T-cell (primary cell): ENCODE data around the genes TEX53 and TNFSF8.

DNA sequence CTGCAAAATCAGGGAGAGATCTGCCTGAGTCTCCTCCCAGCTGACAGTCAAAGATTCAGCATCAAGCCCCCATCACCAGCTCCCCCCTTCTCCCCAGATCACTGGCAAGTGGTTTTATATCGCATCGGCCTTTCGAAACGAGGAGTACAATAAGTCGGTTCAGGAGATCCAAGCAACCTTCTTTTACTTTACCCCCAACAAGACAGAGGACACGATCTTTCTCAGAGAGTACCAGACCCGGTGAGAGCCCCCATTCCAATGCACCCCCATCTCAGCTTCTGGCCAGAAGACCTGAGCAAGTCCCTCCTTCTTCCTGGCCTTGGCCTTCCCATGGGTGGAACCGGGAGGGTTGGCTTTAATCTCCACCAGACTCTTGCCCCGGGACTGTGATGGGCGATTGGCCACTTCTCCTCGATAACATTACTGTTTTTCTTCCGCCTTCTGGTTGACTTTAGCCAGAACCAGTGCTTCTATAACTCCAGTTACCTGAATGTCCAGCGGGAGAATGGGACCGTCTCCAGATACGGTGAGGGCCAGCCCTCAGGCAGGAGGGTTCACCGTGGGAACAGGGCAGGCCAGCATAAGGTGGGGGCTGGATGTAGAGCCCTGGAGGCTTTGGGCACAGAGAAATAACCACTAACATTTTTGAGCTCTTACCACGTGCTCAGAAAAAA lies 805 bp downstream of the ORM2 start:
- PRO-cap, 7 experiments: no peak in any of the 7 experiments

- PRO-cap, 7 experiments: peak in 4 of 7 experiments; most common minus-strand start chr9:114332285 (in 2)
These were observed 2.5 kb downstream of the ORM2 start for GRCh38 chr9:114332203-114332545.

DNA sequence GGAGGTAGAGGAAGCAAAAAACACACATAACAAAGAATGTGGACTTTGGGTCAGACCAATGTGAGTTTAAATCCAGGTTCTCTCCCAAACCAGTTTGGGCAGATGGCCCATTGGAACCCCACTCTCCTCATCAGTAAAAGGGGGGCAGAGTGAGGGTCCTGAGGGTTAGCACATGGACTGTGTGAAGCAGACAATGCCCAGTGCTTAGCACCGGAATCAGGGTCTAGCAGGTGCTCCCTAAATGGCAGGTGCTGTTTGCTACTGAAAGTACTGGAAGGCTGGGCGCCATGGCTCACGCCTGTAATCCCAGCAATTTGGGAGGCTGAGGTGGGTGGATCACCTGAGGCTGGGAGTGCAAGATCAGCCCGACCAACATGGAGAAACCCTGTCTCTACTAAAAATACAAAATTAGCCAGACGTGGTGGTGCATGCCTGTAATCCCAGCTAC lies 5.6 kb downstream of the ORM2 start:
- PRO-cap, 7 experiments: peak in 1 of 7 experiments; most common minus-strand start position 132 of the sequence (in 1)

GRCh38 chr9:114394257-114394700 lies 6.5 kb upstream of the AKNA start:
- PRO-cap, 7 experiments: no peak in any of the 7 experiments

GRCh38 chr9:114588175-114589084 lies 861 bp downstream of the ATP6V1G1 start:
- PRO-cap, 7 experiments: peak in 7 of 7 experiments; most common plus-strand start chr9:114588226 (in 1); most common minus-strand start chr9:114588982 (in 4)

- PRO-cap, 7 experiments: no peak in any of the 7 experiments
These were observed 3.8 kb downstream of the ATP6V1G1 start for GRCh38 chr9:114591275-114591837.

DNA sequence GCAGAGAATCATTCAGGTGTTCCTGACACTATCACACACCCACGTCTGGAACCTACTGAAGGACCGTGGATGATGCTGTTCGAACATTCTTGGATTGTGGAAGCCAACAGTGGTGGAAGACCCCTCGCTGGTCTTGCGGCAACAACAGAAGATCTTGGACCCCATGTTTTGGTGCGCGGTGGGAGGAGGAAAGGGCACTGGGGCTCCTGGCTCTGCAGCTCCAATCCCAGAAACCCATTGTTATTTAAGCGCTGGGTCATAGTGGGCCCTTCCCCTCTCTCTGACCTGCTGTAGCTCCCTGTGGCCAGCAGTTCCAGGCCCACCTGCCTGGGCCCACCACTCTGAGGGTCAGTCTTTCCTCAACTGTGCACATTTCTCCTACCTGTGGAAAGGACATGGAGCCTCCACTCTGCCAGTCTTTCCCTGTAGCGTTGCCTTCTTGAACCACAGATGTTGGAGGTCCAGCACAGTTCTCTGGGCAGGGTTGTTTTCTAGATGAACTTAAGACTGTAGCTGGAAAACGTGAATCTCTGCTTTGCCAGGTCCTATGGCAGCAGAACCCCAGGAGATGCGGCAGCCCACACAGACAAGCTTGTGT lies at the start of gene TEX53:
Gene TEX53, minus strand, starts transcription at position 196 of the 598 bp plus-strand sequence.
- PRO-cap, 7 experiments: no peak in any of the 7 experiments

- PRO-cap, 7 experiments: peak in 5 of 7 experiments; most common plus-strand start chr9:114902980 (in 4); most common minus-strand start chr9:114902632 (in 1)
These were observed 27.6 kb downstream of the TNFSF8 start for GRCh38 chr9:114902542-114903493.

GRCh38 chr9:114929990-114930909 lies at the start of gene TNFSF8:
Gene TNFSF8 (minus strand): TSS chr9:114930591.
- PRO-cap, 7 experiments: peak in 7 of 7 experiments; most common plus-strand start chr9:114930765 (in 5); most common minus-strand start chr9:114930284 (in 6)

DNA sequence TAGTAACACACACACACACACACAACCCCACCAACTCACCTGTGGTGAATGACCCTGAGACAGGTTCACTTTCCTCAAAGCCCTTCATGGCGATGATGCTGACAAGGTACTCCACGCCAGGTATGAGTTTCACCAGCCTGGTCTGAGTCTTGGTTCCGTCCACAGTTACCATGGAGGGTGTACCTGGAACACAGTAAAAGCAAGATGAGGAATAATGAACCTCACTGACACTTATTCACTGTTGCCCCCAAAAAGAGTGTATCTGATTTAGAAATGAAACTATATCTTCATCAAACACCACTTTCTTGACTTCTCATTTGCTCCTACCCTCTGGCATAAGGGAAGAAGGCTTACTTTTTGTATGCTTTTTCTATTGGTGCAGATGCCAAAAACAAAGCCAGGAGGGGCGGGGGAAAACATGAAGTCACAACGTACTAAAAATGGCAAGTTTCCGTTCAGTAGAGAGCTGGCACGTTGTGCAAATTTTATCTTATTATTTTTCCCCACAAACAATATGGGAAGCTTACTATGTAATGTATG lies 77.0 kb downstream of the TNC start:
- PRO-cap, 7 experiments: no peak in any of the 7 experiments

GRCh38 chr9:115944532-115945281 lies 208.9 kb upstream of the PAPPA start:
- PRO-cap, 7 experiments: no peak in any of the 7 experiments

DNA sequence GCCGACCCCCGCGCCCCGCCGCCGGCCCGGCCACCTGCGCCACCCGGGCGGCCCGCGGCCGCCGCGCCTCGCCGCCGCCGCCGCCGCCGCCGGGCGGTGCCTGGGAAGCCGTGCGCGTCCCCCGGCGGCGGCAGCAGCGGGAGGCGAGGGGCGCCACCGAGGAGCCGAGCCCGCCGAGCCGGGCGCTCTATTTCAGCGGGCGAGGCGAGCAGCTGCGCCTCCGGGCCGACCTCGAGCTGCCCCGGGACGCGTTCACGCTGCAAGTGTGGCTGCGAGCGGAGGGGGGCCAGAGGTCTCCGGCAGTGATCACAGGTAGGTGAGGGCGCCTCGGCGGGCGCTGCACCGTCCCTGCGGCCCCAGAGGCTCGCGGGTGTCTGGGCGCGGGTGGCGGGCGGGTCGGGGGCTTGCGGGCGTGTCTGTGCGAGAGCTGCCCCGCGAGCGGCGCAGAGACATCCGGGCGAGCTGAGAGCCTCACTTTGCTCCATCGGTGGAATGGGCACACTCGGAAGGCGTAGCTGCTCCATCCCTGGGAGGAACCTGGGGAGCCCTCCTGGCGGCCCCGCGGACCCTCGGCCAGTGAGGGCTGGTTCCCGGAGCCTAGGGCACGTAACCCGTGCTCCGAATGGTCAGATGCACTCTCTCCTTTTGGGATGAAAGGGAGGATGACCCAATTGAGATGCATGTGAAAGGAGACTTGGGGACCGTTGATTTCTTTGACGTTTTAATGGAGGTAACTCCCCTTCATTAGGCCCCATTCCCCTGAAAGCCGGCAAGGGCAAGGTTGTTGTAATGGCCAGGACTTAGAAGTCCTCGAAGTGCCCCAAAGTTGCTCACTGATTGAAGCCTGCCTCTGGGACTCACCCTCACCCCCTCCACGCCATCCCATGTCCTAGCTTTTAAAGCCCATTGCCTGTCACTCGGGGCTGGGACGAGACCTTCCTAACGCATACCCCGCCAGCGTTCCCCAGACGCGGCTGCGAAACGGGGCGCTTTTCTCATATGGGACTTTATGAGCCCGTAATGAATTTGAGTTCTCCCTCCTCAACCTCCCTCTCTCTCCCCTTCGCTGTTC lies 1.0 kb downstream of the PAPPA start:
- PRO-cap, 7 experiments: no peak in any of the 7 experiments

DNA sequence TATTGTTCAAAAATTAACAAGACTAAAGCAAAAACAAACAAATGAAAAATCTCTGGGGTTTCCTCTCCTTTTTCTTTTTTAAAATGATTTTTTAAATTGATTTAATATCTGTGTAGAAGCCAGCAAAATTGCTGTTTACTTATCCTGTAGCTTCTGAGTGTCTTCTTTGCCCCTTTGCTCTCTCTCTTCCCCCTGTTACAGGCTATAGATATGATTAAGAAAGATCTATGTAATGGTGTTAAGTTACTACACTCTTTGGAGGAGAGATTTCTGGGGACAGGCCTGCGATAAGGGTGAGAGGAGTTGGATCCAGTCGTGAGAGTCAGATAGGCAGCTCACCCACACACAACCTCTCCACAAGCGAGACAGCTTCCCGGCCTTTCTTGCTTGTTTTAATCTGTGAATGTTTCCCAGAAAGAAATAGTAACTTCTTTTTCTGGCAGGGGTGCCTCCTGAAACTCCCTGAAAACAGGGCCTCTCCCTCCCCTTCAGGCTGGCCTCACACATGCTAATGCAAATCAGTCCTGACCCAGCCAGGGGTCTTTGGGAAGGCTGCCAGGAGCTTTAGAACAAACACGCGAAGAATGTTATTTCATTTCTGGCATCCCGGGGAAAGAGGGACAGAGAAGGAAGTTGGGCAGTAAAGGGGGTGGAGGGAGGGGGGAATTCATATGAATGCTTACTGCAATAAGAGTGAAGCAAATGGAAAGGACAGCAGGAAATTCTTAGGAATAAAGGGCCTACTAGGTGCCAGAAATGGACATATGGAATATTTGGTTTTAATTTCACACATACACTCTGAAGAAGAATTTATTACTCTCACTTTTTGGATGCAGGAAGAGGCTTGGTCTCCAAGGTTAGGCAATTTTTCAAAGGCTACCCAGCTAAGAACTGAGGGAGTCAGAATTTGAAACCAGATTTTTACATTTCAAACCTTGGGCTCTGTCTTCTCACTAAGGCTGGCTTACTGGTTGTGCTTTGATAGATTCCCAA lies 215.9 kb upstream of the TRIM32 start:
- PRO-cap, 7 experiments: no peak in any of the 7 experiments

- PRO-cap, 7 experiments: no peak in any of the 7 experiments
These were observed 150.4 kb downstream of the TRIM32 start for GRCh38 chr9:116837396-116838059.

DNA sequence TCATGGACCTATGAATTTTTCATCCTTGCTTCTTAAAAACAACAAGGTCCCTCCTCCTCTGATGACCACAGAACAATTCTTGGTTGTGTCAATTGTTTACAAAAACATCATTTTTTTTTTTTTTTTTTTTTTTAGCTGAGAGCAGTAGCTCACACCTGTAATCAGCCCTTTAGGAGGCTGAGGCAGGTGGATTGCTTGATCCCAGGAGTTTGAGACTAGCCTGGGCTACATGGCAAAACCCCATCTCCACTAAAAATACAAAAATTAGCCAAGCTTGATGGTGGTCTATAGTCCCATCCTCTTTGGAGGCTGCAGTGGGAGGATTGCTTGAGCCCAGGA lies 232.4 kb downstream of the TRIM32 start:
- PRO-cap, 7 experiments: no peak in any of the 7 experiments

- PRO-cap, 7 experiments: no peak in any of the 7 experiments
These were observed 11.3 kb downstream of the TLR4 start for GRCh38 chr9:117715483-117715854.

DNA sequence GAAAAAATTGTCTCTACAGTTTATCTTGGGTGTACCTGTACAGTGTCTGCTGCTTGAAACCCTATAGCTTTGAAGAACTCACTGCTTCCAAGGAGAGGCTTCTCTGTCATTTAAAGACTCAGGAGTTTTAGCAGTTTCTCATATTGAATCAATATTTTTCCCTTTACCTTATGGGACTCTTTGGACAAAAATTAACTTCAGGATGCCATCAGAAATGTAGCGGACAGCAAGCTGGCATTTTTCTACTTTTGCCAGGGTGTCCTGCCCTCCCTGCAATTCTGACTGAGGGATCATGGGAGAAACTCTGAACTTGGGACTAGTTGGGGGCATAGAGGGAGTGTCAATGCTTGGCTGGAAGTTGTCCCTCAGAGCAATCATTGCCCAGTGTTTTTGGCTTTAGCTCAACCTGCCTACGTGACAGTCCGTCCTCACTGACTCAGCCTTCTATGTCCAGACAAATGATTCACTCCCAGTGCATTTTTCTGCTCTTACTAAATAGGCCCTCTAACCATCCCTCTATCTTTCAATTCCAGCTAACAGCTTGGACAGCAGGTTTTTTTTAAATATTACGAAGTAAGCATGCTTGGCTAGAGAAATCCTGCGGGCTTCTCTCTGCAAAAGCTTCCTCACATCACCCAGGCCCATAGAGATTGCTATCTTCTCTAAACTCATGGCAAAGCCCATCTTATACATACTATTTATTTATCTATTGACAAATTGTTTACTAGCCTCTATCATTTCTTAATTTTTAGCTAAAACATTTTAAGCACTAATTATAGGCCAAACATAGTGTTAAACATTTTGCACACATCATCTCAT lies 627.4 kb downstream of the TLR4 start:
- PRO-cap, 7 experiments: no peak in any of the 7 experiments

DNA sequence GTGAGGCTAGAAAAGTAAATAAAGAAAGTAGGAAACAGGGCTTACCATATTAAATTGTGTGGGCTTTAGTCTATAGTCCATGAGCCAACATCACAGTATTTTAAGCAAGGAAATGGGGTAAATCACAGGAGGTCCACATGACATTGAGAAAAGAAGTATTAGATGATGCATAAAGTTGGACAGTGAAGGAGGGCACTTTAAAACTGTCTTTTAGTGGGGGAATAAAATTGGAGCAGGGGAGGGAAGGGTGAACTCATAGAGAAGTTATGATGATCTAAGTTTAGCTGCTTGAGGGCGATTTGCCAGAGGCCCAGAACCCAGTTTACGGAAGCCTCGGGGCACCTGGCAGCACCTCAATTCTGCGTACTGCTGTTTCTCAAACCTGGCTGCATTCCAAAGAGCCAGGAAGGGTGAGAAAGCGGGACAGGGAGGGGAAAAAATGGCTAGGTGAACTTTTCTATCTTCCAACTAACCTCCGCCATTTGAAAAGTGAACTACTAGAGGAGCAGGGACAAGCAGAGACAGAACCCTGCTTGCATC lies 316.9 kb downstream of the BRINP1 start:
- PRO-cap, 7 experiments: no peak in any of the 7 experiments

GRCh38 chr9:119868678-119869335 lies 499.6 kb upstream of the BRINP1 start:
- PRO-cap, 7 experiments: no peak in any of the 7 experiments

DNA sequence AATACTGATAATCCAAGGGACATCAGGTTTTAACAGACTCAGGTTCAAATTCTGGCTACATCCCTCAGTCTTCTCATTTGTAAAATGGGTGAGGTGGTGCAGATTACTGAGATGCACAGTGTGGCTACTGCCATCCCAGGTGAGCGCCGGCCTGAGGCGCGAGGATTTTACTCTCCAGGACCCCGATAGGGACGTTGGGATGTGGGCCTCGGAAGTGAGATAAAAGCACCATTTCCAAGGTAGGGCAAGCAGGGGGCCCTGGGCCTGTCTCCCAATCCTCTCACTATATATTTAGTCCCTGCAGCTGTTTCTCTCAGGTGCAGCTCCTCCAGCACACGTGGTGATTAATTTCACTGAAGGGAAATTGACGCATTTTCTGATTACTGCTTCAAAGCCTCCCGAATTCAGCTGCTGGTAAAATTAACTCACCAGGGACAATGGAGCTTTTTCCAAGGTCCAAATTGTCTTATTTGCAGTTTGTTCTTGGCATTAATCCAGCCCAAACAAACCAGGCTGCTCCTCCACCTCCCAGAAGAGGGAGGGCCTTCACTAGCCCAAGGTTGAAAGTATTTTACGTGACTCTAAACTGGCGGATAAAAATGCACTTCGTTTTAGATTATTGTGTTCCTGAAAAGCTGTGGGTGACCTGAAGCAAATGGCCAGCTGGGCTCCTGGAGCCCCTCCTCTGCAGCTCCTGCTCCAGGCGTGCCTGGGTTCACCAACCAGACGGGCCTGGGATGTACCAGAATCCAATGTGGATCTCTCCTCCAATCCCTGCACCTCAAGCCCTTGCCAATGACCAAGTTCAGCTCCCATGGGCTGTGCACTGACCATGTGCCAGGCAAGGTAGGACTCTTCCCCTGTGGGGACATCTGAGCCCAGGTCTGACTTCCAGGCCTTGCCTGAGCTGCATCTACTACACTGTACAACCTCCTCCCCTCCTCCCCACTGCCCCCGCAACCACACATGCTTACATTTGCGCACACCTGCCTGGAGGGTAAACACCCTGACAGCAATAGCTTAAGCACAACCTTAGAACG lies 193.6 kb downstream of the CDK5RAP2 start:
- PRO-cap, 7 experiments: no peak in any of the 7 experiments